ENCODE measurements around the gene HNRNPU.

DNA sequence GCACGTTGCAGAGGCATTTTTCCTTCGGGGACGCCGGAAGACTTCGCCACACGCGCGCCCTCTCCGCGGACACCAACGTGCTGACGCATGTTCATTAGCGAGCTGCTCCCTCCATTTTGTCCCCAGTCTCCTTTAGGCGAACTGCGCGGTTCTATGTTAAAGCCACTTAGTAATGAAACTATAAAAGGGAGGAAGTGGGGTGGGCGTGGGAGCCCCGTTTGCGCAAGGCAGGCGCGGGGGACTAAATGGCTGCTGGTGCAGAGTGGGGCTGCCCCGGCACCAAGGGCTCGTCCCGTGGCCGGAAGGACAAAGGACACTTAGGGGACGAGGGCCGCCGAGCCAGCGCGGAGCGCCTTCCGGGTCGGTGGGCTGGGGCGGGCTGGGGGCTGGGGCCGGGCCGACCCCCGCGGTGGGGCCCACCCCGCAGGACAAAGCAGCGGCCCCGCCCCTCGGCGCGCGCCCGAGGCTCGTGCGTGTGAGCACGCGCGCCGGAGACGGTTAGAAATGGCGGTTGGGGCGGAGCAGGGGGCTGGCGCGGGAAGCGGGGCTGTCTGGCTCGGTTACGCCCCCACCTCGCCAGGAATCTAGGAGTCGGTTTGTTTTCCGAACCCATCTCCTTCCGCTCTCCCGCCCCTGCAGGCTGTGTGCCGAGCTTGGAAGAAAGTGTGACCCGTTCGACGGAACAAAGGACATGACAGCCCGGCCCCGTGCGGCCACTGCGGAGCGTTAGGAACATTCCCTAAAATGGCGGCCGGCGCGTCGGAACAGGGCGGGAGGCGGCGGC is 429 bp upstream of the COX20 start:
- RRBS: 1% methylated on average over 37 of the region's 82 CpGs

DNA sequence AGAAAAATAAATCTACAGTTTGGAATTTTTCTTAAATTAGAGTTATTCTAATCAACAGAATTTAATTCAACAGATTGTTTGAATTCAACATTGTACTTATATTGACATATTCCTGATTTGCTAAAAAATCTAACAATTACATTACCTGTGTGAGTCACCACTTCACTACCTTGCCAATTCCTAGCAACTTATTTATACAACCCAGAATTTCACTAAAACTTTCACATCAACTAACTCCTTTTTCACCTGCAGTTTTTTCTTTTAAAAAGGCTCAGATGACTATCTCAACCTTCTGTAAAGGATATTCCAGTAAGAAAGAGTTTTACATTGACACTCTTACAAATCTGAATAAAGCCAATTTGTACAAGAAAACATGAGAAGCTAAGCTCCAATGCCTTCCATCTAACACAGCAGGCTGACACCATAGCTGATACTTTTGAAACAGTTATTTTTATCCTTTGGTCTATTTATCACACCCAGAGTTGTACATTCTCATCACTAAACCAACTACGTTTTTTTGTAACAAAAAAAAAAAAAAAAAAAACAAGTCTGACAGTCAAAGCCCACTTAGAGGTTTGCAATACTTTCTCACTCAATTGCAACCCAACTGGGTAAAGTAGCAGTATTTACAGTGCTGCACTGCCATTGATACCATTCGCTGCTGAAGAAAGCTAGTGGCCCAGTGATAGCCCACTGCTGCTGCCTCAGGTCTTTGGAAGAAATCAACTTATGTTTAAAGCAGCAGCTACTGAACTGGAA is 2.9 kb downstream of the HNRNPU start:
- RRBS: no CpG with 5 or more reads among the region's 2 CpGs

DNA sequence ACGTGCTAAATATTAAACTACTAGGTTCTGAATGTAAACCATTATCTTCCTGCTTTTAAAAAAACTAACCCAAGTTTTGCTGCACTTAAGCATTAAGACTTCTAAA is 2.2 kb downstream of the HNRNPU start:
- RRBS: no CpG with 5 or more reads among the region's 1 CpG

GRCh38 chr1:244863814-244864816 is at the start of gene HNRNPU:
TSS of gene HNRNPU (minus strand) at chr1:244864543.
- RRBS: 1% methylated on average over 21 of the region's 110 CpGs

DNA sequence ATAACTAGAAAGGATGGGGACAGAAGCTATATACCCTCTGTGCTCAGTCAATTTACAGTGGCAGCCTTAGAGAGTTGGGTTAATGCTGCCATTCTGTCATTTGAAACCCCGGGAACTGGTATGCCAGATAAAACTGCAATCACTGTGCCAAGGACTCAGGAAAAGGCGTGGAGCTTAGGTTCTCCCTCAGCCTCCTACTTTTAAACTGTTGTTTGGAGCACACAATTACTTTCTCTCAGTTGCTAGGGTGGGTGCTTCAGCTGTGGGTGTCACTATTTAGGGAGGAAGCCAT is 15.1 kb upstream of the EFCAB2 start:
- RRBS: no CpG with 5 or more reads among the region's 2 CpGs

DNA sequence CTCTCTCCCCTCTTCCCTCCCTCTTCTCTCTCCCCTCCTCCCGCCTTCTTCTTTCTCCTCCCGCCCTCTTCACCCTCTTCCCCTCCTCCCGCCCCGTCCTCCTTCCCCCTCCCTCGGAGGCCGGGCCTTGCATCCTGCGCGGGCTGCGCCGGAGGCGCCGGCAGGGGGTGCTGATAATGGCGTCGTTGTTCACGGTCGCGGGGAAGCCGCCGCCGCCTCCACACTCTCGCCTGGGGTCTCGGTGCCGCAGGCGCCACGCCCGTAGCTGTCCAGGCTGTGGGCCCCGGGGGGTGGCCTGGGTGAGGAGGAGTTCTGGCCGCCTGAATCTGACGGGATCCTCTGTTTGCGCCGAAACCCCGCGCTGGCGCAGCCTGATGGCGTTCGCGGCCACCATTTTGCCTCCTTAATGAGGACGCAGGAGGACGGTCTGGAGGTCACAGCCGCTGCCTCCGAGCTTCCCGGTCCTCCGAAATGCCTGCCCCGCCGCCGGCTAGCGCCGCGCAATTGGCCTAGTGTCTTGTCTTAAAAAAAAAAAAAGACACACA is 1.3 kb downstream of the EFCAB2 start:
- RRBS: no CpG with 5 or more reads among the region's 49 CpGs

- RRBS: no CpG with 5 or more reads among the region's 9 CpGs
Measured at GRCh38 chr1:245046628-245047083, 77.2 kb downstream of the EFCAB2 start.

- RRBS: no CpG with 5 or more reads among the region's 12 CpGs
Measured at GRCh38 chr1:245311025-245311514, 156.3 kb downstream of the KIF26B start.

- RRBS: no CpG with 5 or more reads among the region's 6 CpGs
Measured at GRCh38 chr1:245807783-245808380, 653.1 kb downstream of the KIF26B start.

GRCh38 chr1:245988700-245989017 is 518.4 kb downstream of the SMYD3 start:
- RRBS: no CpG with 5 or more reads among the region's 3 CpGs

GRCh38 chr1:246008403-246008952 is 498.6 kb downstream of the SMYD3 start:
- RRBS: no CpG with 5 or more reads among the region's 12 CpGs

GRCh38 chr1:246188071-246188488 is 319.0 kb downstream of the SMYD3 start:
- RRBS: no CpG with 5 or more reads among the region's 4 CpGs

DNA sequence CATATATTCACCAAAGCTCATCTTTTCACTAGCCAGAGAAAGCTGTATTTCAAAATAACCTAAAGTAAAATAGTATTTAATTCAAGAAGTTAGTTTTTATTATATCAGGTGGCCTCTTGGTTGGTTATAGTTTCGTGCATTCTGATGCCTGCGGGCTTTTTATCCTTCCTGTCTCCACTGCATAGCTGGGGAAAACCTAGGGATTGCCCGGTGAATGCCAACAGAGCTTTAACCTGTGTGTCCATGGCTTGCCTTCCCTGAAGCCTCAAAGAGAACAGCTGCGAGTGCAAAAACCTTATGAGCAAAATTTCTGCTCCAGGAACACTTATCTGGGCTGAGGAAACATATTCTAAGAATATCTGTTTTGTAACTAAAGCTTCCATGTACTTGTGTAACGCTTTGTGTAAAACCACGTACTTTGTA is 7.1 kb downstream of the CNST start:
- RRBS: no CpG with 5 or more reads among the region's 6 CpGs

DNA sequence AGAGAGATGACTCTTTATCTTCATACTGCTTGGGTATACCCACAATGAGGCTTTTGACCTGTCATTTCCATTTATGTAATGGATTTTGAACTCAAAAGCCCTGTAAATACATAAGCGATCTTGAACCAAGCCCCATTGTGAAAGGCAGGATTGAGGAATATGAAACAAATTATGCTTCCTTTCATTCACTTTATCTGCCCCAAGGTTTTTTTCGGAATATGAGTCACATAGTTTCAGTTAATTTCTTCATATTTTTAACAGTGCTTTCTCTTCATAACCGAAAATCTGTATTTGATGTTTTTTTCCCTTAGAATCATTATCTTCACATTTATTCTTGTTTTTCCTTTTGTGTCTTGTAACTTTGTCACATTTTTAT is 21.4 kb downstream of the CNST start:
- RRBS: no CpG with 5 or more reads among the region's 3 CpGs

DNA sequence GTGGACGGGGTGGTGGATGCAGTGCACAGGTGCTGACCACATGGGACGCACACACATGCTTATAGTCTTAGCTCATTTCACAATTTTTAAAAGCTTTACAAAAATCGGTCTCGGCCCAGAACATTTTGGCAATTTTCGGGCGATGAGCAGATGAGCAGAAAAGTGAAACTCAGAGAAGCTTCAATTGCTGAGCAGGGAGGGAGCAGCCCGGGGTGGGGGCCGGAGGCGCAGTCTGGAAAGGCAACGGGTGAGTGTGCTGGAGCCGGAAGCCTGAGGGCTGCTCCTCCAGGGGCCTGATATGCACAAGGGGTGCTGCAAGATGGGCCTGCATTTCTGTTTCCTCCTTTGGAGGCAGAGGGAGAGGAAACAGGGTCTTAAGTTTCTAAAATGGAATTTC is 60.6 kb downstream of the SCCPDH start:
- RRBS: 40% methylated on average over 1 of the region's 11 CpGs

DNA sequence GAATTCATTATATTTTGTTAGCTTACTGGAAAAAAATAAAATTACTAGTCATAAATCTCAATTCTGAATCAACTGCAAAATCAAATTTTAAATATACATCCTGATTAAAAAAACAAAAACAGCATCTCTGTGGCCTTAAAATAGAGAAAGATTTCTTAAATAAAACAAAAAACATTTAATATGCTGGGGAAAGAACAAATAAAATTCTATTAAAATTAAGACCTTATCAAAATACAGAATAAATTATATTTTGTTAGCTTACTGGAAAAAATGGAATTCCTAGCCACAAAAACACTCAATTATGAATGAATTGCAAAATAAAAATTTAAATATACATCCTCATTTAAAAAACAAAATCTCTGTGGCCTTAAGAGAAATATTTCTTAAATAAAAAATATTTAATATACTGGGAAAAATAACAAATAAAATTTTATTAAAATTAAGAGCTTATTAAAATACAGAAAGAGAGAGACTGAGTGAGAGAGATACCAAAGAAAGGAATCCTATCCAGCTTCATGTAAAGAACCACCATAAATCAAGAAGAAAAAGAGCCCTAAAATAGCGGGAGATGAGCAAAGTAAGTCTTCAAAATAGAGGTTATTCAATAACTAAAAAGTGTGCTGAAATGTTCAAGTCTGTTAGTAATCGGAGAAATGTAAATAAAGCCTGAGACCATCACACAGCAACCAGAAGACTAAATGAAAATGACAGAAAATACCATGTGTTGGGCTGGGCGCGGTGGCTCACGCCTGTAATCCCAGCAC is 21.2 kb downstream of the ZNF124 start:
- RRBS: no CpG with 5 or more reads among the region's 5 CpGs

- RRBS: no CpG with 5 or more reads among the region's 12 CpGs
Measured at GRCh38 chr1:247298500-247299260, 33.0 kb downstream of the ZNF496 start.

- RRBS: no CpG with 5 or more reads among the region's 11 CpGs
Measured at GRCh38 chr1:247299883-247300426, 31.7 kb downstream of the ZNF496 start.

DNA sequence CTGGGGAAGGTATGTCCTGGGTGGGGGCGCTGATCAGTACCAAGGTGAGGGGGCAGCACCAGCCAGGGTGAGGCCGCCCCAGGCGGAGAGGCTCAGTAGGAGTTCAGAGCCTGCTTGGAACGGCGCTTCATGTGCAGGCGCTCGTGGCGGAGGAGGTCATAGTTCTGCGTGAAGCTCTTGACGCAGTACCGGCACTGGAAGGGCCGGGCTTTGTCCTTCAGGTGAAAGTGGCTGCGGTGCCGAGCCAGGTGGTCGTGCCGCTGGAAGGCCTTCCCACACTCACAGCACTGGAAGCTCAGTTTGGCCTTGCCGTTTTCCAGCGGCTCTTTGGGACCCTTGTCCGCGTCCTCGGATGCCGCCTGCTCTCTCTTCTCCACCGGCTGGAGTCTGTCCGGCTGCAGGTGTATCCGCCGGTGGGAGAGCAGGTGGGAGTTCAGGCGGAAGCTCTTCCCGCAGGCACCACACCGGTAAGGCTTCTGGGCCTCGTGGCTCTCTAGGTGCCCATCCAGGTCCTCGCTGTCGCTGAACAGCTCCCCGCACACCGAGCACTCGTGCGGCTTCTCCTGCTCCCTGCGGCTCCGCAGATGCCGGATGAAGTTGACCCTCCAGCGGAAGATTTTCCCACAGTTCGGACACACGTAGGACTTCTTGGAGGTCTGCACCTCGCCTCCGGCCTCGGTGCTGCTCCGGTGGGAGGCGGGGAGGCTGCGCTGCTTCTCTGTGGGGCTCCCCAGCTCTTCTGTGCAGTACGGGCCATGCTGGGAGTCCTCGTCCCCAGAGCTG is 31.0 kb downstream of the ZNF496 start:
- RRBS: 97% methylated on average over 9 of the region's 50 CpGs

All from non-pigmented ciliary epithelial cell (primary cell).